M059J (cell line): ENCODE measurements around a stretch of chr9.

DNA sequence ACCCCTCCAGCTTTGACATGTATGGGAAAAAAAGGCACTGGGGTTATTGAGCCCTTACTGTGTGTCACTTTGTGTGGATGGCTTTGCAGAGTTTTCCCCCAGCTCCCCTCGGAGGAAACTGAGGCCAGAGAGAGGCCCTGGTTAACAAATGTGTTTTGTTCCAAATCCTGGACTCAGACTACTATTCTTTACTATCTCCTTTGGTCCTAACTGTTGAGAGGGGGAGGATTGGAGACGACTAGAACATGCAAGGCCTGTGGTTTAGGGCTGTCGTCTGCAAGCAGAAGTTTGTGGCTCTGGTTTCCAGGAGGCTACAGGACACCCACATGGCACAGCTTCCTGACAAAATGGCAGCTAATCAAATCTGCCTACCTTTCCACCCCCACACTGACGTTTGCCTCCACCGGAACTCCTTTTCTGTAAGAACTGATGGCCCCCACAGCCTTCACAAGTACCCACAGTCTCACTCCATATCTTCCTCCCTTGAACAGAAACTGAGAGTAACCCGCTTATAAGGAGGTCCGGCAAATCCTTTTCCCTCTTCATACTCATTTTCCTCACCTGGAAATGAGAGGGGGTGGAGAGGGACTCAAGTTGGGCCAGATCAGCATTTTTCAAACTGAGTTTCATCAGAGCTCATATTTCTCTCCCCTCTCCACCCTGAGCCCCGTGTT is 5.1 kb downstream of the SLC31A2 start:
- RAMPAGE, long total RNA = no peak

DNA sequence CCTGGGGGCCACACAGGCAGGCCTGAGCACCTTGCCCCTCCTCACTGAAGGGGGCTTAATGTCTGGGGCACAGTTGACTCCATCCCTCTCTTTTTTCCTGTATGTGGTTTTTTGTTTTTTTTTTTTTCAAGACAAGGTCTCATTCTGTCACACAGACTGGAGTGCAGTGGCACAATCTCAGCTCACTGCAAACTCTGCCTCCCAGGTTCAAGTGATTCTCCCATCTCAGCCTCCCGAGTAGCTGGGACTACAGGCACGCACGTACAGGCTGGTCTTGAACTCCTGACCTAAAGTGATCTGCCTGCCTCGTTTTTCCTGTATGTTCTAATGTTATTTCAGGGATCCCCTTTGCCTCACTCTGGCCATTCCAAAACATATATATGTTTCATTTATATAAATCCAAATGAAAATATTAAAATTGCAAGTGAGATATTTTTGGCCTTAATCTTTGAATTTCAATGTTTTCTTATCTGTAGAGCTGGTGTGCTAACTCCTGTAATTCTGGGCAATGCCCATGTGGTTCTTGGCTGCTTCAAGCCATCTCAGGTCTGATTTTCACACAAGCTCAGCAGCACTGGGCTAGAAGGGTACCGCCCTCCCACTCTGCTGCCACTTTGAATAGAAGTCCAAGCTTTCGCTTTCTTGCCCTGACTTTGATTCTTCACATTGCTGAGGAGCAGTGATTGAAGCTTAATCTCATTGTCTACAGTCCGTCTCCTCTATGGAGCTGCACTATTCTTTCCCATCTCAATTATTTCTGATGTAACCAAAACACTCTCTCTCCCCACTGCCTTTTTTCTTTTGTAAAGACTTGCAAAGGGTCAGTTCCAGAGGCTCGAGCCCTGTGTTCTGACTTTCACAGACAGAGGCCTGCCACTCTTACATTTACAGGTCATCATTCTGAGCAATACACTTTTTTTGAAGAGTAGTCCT is 12.6 kb upstream of the RNF183 start:
- RAMPAGE, long total RNA = no peak

DNA sequence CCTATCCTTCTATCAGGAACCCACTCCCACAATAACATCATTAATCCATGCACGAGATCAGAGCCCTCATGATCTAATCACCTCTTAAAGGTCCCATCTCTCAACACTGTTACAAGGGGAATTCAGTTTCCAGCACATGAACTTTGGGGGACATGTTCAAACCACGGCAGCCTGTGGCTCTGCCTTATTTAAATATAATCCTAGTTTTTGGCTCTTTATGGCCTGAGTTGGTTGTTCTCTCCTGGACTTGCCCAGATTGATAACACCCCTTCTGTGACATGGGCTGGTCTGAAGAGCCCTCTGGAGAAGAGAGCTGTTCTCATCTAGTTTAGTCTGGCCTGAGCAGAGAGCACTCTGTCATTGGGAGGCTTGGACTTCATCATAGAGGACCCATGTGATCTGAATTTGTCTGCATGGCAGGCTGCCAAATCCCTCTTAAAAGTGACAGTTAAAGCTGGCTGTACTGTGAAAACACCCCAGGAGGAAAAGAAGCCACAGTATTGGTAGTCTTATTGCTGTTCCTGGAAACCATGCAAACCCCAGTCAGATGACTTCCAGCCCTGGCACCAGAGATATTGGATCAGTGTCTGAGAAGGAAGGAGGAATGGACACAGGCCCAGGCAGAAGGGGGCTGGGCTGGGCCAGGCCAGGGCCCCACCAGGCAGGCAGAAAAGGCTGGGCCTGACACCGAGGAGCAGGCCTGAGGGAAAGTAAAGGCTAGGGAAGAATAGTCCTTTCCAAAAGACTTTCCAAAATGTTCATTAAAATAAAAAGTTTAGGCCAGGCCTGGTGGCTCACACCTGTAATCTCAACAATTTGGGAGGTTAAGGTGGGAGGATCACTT is 3.7 kb upstream of the WDR31 start:
- RAMPAGE, long total RNA = no peak

DNA sequence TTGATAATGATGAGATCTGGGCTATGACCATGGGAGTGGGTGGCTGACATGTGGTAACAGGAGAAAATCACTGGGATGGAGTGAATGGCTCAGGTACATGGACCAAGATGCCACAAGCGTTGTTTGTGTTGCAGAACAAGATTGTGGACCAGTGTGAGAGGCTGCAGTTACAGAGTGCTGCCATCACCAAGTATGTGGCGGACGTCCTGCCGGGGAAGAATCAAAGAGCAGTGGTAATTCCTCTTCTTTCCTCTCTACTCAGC is 4.7 kb downstream of the BSPRY start:
- RAMPAGE, long total RNA = no peak

DNA sequence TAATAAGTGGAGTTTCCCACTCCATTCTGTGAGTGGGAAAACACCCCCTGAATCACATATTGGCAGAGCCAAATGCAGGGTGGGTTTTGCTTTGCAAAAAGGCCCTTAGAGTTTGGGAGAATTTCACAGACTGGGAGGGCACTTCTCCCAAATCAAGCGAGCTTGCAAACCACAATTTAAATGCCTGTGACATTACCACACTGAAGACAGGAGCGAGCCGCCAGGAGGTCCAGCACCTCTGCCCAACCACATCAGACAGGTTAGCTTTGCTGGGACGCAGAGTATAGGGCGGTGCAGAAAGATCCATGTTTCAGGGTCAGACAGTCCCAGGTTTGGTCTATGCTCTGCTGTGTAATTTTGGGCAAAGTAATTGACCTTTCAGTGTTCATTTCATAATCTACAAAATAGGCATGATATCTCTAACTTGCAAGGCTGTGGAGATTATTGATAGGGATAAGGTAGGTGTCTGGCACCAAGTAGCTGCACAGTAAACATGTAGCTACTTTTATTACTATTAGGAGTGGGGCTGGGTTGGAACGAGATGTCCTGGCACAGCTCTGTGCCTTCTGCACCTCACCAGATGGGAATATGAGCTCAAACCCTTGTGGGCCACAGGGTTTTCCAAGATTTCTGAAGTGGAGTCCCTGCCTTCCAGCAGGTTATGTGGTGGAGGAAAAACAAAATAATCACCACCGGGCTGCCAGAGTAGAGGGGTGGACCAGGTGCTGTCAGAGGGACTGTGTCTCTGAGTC is 2.1 kb downstream of the ALAD start:
- RAMPAGE, long total RNA = no peak

DNA sequence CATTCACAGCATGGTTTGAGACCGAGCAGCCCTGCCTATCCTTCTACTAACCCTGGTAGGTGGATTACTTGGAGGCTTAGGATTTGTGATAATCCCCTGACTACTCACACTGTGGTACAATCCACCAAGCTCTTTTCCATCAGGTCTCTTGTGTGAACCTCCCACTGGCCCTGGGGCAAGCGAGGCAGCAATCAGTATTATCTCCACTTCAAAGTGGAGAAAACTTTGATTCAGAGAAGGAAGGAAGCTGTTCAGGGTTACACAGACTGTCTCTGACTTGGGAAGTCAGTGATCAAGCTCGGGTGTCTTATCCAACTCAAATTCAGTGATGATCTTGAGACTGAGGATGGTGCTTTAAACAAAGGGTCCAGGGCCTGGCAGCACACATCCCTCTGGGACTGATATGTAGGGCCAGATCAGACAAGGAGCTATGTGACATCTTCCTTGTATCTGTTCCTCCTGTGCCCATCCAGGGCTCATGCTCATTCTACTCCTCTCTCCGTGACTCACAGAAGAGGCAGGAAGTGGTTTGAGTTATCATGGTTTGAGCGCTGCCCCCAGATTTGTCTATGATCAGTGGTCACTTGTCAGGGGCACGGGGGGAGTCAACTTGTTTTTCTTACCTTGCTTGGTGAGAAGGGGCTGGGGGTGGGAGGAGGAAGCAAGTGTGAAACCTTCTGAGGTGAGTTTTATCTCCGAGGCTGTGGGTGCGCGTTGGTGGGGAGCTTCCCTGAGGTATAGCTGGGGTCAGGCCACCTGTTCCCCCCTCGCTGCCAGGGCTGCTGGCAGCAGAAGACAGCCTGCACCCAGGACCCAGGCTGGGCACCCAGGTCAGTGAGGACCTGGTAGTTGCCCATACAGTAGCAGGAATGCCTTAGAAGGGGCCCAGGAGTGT is 48.6 kb downstream of the RGS3 start:
- RAMPAGE, long total RNA = no peak

DNA sequence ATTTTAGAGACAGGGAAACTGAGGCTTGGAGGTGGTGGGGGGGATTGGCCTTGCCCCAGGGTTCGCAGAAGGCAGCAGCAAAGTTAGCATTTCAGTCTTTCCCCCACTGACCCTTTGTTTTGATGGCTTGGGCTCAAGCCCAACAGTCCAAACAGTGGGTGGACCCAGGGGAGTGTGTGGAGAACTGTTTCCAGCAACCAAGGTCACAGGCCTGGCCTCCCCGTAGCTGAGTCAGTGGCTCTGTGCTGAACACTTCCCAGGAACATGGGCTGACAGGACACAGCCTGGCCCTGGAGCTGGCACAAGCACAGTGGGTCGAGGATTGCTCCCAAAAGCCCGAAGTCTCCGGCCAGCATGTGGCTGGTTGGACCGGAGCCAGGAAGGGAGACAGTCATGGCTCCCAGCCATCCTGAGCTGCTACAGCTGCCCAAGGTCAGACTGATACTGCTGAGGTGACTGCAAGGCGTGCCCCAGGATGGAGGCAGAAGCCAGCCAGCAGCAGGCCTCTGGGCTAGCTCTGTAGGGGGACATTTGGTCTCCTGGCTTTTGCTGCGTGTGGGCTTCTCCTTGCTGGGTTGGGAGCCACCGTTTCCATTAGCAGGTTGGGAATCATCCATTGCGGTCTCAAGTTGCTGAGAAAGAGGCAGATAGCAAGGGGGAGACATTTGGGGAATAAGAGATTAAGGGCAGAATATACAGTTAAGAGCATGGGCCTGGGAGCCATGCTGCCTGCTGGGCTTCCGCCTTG is 95.6 kb downstream of the RGS3 start:
- RAMPAGE, long total RNA = no peak

GRCh38 chr9:113622794-113623510 is 159.4 kb downstream of the RGS3 start:
- RAMPAGE, long total RNA = no peak

GRCh38 chr9:114048975-114050093 is 28.8 kb downstream of the AMBP start:
- RAMPAGE, long total RNA = no peak

- RAMPAGE, long total RNA = no peak
Observed at GRCh38 chr9:114081916-114082405, 3.9 kb upstream of the AMBP start.

DNA sequence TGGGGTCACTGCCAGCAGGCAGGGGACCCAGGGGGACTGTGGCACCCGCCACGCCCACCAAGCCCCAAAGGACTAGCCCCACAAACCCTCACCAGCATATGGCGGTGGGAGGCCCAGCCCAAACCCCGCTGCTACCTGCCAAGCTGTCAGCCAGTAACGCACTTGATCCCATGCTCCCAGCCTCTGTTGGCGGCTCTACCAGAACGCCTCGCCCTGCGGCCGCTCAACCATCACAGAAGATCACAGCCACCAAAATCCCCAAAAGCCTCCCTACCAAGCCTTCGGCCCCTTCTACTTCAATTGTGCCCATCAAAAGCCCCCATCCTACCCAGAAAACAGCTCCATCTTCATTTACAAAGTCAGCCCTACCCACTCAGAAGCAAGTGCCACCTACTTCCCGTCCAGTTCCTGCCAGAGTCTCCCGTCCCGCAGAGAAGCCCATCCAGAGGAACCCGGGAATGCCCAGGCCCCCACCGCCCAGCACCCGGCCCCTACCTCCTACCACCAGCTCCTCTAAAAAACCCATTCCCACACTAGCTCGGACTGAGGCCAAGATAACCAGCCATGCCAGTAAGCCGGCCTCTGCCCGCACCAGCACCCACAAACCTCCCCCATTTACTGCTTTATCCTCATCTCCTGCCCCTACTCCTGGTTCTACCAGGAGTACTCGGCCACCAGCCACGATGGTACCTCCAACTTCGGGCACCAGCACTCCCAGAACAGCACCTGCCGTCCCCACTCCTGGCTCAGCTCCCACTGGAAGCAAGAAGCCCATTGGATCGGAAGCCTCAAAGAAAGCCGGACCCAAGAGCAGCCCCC is 13.3 kb downstream of the COL27A1 start:
- RAMPAGE, long total RNA = no peak

- RAMPAGE, long total RNA = no peak
Observed at GRCh38 chr9:114233722-114234183, 78.4 kb downstream of the COL27A1 start.

DNA sequence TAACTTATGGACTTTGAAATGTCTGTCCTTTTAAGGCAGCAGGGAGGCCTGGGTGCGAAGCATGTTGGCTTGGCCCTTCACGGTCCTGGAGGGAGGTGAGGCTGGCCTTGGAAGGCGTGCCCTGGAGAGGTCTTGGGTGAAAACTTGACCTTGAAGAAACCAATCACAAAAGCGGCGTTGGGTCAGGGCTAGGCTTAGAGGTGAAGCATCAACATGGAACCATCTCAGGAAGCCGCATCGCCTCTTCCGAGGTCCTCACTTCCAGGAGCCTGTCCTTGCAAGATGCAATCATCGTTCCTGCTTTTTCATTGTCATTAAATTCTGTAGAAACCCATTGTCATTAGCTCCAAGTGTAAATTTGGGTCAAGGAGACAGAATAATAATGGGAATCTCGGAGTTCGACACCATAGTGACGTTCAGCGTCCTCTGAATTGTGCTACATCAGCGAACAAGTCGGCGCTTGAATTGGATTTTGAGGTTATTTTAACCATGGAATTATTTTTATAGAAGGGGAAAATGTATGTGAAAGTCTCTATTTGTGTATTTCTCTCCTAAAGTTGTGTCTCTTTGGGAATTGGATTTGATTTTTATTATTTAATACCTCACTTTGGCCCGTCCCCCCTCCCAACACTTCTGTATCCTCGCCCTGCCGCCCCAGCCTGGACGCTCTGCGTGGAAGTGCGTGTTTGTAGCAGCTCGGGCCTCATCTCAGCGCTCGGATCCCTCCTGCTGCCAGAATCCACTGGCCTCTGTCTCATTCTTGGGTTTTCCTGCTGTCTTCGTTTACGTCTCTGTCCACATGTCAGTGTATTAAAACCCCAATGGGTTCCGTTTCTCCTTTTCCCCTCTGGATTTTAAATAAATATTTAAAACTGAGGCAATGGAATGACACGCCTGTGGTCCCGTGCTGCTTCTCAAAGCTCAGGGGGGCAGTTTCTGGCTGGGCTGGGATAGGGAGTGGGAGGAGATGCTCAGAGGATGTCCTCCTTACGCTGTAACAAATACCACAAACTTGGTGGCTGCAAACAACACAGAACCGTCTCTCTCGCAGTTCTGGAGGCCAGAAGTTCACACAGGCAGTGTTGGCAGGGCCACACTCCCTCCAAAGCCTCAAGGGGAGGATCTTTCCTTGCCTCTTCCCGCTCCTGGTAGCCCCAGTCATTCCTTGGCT is 10.9 kb upstream of the ORM1 start:
- RAMPAGE, long total RNA = no peak

- RAMPAGE, long total RNA = no peak
Observed at GRCh38 chr9:114385739-114386227, 2.0 kb downstream of the AKNA start.

DNA sequence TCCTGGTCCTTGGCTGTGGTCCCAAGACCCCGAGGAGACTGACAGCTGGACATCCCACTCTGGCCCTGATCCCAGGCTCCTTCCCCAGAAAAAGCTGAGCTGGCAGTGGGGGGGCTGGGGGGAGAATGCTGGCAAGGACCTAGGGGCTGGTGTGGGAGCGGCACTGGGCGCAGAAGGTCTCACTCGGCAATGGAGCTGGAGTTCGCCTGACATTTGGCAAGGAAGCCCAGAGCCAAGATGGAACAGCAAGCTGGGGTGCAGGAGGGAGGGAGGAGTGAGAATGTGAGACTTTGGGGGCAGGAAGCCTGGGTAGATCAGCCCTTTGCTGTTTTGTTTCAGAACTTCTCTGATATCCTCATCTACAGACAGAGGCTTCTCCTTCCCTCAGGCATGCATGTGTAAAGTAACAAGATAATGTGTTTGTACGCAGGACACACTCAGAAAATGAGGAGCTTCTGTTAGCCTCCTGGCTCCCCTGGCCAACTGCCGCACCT is 7.1 kb upstream of the AKNA start:
- RAMPAGE, long total RNA = no peak

DNA sequence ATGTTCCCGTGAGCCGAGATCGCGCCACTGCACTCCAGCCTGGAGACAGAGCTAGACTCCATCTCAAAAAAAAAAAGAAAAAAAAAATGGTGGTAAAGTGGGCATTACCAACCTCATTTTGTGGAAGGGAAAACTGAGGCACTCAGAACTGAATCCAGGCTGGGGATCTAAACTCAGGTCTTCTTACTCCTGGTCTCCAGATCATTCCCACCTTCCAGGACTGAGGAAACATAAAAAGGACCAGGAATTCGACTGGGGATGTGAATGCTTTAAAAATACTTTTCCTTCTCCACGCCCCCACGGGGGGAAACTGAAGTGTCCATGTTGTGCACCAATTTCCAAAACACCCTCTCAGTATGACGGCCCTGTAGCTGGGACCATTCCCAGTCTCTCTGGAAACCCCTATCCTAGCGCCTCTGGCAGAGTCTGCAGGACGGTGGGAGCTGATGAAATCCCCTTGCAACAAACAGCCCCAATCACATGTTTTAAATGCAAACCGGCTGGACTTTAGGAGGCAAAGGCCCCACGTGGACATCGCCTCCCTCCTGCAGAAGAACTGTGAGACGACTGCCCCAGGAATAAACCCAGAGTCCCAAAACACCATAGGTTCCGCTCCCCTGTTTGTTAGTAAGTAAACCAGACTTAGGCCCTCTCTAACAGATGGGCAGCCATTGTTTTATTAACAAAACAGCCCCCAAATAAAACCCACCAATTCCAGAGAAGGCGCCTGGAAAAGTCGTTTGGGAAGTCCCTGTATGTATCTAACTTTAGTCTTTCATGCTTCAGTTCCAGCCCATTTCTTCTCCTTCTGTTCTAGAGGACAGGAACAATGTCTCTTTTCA is 9.1 kb upstream of the AKNA start:
- RAMPAGE, long total RNA = no peak

DNA sequence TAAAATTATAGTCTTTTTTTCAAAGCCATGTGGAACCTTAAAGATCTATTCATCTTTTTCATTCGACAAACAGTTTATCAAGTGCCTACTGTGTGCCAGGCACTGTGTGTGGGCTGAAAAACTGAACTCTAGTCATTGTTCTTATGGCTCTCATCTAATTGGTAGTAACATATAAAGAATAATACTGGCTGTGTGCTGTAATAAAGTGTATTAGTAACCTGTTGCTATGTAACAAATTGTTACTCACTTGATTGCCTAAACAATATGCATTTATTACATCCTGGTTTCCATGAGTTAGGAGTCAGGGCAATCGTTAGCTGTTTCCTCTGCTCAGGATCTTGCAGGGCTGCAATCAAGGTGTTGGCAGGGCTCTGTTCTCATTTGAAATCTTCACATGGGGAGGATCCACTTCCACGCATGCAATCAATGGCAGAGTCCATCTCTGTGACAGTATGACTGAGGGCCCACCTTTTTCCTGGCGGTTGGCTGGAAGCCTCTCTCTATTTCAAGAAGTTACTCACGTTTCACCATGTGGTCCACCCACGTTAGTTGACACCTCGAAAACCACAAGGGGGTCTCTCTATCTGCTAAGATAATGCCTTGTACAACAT is 7.1 kb upstream of the WHRN start:
- RAMPAGE, long total RNA = no peak

DNA sequence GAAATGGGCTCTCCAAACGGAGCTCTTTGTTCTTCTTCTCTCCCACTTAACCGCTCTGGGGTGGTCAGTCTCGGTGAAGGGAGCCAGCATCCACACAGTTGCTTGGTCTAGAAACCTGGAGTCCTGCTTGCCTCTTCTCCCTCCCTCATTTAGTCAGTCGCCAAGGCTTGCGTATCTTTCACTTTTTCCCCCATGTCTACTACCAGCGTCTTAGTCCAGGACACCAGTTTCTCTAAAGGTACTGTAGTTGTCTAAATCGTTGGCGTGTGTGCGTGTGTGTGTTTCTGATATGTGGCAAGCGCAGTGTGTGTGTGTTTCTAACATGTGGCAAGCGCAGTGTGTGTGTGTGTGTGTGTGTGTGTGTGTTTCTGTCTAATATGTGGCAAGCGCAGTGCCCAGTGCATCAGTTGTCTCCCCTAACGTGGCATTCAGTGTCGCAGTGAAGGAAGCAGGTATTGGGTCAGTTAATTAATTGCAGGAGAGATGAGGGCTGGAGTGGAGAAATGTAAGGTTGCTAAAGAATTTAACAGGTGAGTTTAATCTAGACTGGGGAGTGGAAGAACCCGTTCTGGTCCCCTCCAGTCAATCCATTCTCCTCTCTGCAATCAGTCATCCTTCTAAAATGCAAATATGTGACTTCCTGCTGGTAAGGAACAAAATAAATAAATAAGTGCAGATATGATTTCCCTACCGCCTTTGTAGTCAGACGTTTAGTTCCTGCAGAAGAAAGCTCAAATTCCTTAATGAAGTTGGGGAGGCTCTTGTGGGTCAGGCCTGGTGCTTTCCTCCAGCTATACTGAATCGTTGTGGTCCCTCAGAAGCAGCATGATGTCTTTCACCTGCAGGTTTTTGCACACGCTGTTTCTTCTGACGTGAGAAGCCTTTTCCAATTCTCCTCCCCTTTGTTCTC is 861 bp downstream of the ATP6V1G1 start:
- RAMPAGE, long total RNA = no peak

GRCh38 chr9:114606851-114607199 is 4.3 kb upstream of the TMEM268 start:
- RAMPAGE, long total RNA = no peak

- RAMPAGE, long total RNA = no peak
Observed at GRCh38 chr9:114898534-114899212, 31.7 kb downstream of the TNFSF8 start.